WTC11 (cell line): Measurements from ENCODE around the genes CLPX and SLC24A1.

DNA sequence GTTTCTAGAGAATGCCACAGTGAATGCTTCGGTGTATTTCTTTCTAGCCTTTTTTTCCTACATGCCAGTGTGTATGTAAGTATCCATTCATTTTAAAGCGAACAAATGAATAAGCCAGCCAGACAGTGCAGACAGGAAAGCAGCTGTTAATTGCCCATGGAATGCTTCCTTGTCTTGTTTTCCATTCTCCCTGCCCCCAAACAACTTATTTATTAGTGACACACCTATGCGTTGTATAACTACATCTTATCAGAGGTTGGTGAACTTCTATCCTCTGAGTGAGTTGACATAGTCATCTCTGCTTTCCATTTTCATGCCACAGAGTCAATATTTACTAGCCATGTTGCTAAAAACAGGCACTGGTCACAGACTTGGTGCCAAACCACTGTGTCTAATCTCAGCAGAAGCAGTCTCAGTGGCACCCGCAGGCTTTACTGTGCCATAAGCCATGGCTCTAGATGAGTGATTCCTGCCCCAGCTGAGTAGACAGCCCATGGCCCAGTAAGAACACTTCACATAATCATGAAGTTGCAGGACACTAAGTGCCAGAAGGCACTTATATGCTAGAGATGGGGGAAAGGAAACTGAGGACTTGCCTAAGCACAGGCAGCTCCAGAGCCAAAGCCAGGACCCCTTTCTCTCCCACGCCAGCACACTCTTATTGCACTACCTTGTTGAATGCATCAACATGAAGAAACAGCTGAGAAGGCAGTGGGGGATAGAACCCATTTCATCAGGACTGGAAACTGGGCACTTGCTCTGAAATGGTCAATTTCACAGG lies 26.5 kb downstream of the DAPK2 start:
- PRO-cap = no peak

GRCh38 chr15:64146042-64146443 lies 5.5 kb upstream of the SNX22 start:
- PRO-cap = no peak

- PRO-cap = no peak
These were observed 55.5 kb downstream of the CSNK1G1 start for GRCh38 chr15:64300331-64300927.

DNA sequence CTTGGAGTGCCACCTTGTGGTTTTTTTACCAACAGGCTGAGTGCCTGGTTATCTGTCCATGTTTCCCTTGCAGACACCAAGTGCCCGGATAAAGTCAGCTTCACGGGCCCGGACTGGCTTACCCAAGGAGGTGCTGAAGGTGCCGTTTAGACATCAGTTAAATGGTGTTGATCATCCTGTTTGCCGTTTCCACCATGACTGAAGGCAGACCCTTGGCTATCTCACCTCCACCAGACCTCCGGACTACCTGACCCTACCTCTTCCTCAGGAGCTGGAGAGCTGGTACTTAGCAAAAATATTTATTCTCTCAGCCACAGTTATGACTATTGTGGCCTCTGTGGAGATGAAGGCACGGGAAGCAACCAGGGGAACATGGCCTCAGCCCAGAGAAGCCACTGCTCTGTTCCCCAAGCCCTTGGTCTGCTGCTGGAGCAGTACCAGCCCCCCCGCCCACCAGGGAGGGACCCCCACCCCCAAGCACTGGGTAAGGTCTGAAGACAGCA lies 93.7 kb downstream of the RBPMS2 start:
- PRO-cap = no peak

- PRO-cap = no peak
These were observed 87.5 kb downstream of the RBPMS2 start for GRCh38 chr15:64687507-64688697.

GRCh38 chr15:64699397-64700779 lies 75.5 kb downstream of the RBPMS2 start:
- PRO-cap = bidirectional peak, plus-strand start at chr15:64700296, minus-strand start at chr15:64700144; bidirectional peak, plus-strand start at chr15:64700479, minus-strand start at chr15:64700405; bidirectional peak, plus-strand start at chr15:64700641, minus-strand start at chr15:64700602

DNA sequence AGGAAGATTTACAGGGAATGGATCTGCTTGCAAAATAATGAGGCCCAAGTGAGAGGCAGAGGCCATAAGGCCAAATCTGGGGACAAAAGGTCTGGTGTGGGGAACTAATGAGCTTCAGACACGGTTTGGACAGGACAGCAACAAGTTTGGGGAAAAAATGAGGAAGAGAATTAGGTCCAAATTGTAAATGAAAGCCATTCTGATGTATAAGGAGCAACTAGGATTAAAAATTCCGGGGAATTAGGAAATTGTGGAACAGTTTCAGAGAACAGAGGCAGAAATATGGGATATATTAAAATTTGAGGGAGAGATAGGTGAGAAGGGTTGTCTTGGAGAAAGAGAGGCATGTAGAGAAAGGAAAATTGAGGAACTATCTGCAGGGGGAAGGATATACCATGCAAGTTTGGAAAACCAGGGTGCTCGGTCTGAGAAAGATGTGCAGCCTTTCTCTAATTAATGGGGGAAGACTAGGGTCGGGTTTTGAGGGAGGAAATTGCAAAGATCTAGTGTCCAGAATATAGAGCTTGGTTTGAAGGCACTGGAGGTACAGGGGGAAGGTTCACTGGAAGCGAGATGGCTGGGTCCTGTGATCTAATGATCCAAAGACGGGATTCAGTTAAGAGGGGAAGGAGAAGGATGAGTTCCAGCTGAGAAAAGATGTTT lies 73.7 kb downstream of the RBPMS2 start:
- PRO-cap = no peak

- PRO-cap = bidirectional peak, plus-strand start at chr15:64702968, minus-strand start at chr15:64702901; bidirectional peak, plus-strand start at chr15:64703415, minus-strand start at chr15:64703215
These were observed 72.5 kb downstream of the RBPMS2 start for GRCh38 chr15:64702405-64703724.

- PRO-cap = no peak
These were observed 6.7 kb downstream of the PLEKHO2 start for GRCh38 chr15:64848434-64848818.

DNA sequence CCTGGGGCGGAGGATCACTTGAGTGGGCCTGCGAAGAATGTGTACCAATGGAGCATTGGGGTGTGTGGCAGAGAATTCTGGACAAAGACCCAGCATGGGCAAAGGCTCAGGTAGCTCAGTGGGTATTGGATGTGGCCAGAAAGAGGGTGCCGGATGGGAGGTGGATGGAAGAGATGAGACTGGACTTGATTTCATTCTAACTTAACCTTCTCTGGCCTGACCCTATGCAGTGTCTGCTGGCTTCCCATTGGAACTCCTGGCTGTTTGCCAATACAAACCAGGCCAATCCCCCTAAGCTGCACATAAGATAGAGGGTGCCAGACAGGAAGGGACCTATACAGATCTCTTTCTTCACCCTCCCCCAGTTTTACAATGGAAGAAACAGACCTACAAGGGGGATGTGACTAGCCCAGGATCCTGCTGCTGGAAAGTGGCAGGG lies 1.2 kb downstream of the ANKDD1A start:
- PRO-cap = no peak

- PRO-cap = no peak
These were observed 1.6 kb upstream of the RASL12 start for GRCh38 chr15:65069287-65069829.

- PRO-cap = no peak
These were observed 17.7 kb downstream of the KBTBD13 start for GRCh38 chr15:65094086-65094845.

- PRO-cap = bidirectional peak, plus-strand start at chr15:65185710, minus-strand start at chr15:65185315
These were observed at the start of gene CLPX for GRCh38 chr15:65184819-65185862. Gene CLPX (minus strand): TSS chr15:65185342.

- PRO-cap = unidirectional peak, plus-strand start at chr15:65227091; unidirectional peak, minus-strand start at chr15:65227240
These were observed 15.7 kb upstream of the CILP start for GRCh38 chr15:65226834-65227578.

DNA sequence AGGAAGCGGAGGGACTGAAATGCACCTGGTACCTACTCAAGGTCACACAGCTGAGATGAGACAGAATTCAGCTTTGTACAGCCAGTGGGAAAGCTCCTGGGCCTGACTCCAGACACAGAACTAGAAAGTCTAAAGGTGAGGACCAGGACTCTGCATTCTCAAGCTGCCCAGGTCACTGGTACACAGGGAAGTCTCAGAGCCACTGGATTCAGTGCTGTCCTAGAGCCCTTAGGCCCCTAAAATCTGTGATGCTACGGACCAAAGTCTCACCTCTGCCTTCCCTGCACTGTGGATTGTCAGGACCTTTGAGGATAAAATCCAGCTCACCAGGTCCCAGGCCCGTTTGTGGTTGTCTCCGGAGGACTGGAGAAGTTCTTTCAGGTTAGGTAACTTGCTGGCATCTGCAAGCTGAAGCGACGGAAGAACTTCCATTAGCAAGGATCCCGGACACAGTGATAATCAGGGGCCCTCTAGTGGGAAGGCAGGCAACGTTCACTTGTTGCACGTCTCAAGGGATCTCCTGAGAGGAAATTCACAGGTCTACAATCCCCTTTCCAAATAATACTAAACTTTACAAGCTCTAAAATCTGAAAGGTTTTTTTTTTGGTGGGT lies 15.9 kb downstream of the PARP16 start:
- PRO-cap = no peak

- PRO-cap = no peak
These were observed 693 bp upstream of the IGDCC3 start for GRCh38 chr15:65378441-65378949.

DNA sequence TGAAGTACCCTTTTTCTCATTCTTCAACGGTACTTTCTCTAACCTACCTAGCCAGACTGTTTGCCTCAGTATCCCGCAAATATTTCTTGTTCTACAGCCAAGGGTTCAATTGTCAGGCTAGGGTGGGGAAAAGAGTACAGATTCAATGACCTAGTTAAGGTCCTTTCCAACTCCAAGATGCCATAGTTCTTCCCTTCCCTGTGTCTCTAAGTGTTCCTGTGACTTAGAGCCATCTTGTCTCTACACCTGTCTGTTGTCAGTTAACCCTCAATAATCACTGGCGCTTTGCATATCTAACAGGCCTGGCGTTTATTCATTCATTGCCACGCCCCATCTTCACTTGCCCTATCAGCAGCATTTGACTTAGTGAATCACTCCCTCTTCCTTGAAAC lies 1.0 kb upstream of the IGDCC4 start:
- PRO-cap = unidirectional peak, minus-strand start at position 67 of the sequence

DNA sequence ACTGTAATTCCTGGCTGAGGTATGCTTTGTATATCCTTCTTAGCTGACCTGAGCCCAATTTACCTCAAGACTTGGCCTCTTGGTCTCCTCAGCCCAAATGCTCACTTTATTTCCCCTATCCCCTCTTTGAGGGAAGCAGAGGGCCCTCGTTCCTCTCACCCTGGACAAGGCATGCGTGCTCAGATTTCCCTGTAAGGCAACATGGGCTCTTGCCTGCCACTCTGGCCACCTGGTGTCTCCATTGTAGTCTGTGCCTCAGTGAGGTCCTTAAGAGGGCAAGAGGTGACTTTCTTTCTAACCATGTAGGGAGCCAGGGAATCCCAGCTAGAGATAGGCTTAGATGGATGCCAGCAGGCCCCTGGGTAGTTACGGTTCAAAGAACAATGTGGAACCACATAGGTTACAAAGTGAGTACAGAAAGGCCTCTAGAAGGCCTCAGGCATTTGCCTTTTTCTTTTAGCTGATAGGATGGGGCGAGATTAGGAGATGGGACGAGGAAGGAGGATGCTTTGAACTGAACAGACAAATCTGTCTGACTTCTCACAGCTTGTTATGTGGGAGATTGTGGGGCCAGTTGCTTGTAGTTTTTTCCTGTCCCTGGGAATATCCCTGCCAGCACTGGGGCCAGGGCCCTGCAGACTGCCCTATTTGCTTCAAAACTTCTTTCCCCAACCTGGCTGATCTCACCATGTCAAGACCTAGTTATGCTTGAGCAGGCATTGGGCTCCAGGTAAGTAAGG lies 1.1 kb upstream of the INTS14 start:
- PRO-cap = unidirectional peak, minus-strand start at position 260 of the sequence

GRCh38 chr15:65621524-65622228 lies at the start of gene SLC24A1:
Gene SLC24A1 (plus strand): TSS chr15:65621938.
- PRO-cap = no peak

DNA sequence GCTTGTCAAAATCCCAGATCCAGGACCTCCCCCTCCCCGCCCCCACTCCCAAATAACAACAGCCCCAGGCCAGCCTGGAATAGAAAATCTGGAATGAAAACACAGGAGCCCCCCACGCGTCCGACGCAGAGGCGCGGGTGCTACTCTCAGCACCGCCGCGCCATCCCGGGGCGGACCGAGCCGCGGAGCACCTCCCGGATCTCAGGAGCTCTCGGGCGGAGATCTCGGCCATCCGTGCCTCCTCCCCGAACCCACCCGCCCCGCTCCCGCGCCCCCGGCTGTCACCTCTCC lies 484 bp downstream of the DENND4A start:
- PRO-cap = bidirectional peak, plus-strand start at position 82 of the sequence, minus-strand start outside the sequence